Foreskin keratinocyte (primary cell): ENCODE data around the genes PCSK9 and C8B.

DNA sequence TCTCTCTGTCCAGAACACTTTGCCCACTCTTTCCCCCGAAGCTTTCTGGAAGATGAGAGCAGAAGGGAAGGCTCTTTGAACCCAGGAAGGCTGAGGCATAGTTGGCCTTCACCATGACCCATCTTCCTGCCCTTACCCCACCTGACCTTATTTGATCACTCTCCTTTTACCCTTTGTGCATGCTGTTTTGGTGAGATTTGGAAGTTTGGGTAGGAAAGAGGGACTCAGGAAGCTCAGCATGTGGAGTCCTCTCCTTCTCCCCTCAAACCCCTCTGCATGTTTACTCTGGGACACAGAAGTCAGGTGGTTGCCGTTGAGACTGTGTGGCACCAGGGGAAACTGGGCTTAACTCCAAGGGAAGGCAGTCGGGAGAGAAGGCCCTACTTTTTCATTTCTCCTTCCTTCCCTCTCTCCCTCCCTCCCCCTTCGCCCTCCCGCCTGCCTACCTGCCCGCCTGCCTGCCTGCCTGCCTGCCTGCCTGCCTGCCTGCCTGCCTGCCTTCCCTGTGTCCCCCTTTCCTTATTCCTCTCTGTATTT, 30.0 kb downstream of the LEXM start:
- RAMPAGE, total RNA: no peak

GRCh38 chr1:54875651-54876294, 11.2 kb downstream of the DHCR24 start:
- RAMPAGE, total RNA: no peak

DNA sequence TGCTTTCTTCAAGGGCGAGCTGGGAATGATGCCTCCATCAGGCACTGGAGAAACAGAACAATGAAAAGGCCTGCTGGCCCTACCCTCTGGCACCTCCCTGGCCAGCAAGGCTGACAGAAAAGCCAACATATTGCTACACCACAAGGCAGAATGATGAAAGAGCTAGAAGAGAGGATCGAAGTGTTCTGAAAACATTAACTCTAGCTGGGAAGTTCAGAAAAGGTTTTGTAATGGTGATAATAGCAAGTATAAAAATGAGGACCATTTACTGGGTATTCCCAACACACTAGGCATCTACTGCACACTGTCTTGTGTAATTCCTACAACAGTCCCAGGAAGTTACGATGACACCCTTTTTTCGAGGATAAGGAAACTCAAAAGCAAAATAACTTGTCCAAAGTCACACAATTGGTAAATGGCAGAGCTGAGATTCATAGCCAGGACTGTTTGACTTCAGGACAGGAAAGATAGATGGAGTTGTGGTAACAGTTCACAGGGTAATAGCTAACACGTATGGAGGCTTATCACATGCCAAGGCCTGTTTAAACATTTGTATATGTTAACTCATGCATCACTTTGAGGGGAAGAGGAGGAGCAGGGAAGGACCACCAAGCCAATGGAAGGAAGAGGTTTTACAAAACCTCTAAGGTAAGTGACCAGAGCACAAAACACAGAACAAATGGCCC, 3.0 kb downstream of the DHCR24 start:
- RAMPAGE, total RNA: no peak

DNA sequence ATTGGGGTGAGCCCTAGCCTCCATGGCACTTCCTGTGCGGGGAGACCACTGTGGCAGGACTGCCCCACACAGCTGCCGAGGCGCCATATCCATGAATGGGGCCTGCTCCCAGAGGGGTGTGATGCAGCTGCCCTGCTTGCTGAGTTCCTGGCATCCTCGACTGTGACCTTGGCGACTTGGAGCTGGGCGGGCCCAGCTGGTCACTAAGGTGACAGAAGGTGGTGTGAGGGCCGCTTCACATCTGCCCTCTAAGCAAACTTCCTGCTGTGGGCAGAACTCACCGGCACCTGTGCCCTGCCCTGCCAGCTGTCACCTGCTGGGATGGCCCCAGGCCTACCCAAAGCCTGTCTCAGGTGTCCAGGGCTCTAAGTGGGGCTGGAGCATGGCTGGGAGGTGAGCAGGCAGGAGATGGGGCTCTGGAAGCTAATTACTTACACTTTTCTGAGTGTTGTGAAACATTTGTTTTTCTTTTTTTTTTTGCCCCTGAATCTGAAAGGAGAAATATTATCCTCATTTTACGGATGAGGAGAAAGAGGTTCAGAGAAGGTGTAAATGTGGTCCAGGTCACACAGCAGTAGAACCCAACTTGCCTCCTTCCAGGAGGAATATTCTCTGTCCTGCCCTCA, 9.1 kb upstream of the BSND start:
- RAMPAGE, total RNA: no peak

DNA sequence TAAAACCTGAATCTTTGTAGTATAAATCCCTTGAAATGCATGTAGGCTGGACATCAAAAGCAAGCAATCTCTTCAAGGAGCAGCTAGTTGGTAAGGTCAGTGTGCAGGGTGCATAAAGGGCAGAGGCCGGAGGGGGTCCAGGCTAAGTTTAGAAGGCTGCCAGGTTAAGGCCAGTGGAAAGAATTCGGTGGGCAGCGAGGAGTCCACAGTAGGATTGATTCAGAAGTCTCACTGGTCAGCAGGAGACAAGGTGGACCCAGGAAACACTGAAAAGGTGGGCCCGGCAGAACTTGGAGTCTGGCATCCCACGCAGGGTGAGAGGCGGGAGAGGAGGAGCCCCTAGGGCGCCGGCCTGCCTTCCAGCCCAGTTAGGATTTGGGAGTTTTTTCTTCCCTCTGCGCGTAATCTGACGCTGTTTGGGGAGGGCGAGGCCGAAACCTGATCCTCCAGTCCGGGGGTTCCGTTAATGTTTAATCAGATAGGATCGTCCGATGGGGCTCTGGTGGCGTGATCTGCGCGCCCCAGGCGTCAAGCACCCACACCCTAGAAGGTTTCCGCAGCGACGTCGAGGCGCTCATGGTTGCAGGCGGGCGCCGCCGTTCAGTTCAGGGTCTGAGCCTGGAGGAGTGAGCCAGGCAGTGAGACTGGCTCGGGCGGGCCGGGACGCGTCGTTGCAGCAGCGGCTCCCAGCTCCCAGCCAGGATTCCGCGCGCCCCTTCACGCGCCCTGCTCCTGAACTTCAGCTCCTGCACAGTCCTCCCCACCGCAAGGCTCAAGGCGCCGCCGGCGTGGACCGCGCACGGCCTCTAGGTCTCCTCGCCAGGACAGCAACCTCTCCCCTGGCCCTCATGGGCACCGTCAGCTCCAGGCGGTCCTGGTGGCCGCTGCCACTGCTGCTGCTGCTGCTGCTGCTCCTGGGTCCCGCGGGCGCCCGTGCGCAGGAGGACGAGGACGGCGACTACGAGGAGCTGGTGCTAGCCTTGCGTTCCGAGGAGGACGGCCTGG, at the start of gene PCSK9:
PCSK9 (plus strand) TSS at position 559 of the 1,005 bp plus-strand sequence.
- RAMPAGE, total RNA: no peak

DNA sequence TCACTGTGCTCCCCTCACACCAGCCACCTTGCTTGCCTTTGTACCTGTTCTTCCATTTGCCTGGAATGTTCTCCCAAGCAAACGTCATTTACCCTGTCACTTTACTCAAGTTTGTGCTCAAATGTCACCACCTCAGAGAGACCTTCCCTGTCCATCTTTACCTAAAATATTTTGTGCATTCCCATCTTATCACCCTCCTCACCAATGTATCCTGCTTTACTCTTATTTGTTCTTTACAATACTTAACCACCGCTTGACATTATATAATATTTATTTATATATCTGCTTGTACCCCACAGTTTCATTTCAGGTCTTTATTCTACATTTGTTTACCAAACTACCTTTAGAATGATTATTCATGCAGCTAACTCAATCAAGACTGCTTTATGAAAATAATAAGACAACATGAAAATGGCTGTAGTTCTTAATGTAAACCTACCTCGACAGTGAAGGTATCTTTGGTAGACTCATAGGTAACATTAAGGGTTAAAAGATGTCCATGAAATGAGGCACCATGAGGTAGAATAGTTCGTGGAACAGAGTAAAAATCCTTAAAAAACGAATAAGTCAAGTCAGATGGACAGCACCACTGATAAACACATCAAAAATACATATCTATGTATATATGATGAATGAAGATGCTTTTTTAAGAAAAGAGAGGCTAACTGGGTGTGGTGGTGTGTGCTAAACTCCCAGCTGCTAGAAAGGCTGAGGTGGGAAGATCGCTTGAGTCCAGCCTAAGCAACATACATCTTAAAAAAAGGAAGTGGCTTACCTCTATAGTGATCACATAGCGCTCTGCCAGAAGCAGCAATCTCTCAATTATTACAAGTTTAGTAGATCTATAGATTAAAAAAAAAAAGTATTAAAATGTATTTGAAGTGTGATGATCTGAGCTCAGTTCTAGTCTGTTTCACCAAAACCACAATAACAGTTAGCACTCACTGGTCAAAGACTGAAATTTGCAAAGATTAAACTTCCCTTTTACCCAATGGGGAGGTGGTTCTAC, 76.7 kb downstream of the USP24 start:
- RAMPAGE, total RNA: no peak

DNA sequence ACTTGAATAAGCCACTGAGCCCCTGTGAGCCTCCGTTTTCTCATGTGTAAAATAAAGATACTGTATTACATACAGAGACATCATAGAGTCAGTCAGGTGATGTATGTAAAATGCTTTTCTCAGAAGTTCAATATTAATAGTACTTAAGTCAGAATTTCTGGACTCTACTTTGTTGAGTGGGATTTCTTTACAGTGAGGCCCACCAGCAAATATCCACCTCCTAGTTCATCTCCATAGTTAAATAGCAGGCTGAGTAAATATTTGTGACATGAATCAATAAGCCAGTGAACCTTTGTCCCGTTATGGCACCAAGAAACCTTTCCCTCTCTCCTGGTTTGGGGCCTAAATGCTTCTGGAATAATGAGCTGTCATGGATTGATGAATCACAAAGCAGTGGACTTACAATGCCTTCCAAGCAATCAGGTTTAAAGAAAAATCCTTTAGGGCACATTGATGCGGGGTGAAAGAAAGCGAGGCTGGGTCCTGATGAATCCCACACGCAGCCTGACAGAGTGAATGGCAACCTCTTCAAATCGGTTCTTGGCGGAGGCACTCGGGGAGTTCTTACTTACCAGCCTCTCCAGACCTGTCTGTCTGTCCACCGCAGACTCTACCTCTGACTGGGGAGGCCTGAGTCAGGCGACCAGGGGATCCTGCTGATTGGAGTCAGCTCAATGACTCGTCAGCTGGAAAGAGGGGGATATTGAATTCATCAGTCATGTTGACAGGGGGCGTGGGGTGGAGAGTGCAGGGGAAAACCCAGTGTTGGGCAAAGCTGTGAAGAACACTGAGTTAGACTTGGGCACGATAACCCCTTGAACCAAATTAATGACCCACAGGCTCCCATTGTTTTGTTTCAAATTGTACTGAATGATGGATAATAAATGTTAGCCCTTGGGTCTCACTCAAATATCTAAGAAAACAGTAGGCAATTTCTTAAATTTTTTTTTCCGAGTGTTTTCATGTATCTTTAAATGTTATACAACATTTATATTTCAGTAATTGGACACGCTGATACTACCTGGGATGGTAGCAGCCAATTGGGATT, 247.3 kb downstream of the PLPP3 start:
- RAMPAGE, total RNA: no peak

DNA sequence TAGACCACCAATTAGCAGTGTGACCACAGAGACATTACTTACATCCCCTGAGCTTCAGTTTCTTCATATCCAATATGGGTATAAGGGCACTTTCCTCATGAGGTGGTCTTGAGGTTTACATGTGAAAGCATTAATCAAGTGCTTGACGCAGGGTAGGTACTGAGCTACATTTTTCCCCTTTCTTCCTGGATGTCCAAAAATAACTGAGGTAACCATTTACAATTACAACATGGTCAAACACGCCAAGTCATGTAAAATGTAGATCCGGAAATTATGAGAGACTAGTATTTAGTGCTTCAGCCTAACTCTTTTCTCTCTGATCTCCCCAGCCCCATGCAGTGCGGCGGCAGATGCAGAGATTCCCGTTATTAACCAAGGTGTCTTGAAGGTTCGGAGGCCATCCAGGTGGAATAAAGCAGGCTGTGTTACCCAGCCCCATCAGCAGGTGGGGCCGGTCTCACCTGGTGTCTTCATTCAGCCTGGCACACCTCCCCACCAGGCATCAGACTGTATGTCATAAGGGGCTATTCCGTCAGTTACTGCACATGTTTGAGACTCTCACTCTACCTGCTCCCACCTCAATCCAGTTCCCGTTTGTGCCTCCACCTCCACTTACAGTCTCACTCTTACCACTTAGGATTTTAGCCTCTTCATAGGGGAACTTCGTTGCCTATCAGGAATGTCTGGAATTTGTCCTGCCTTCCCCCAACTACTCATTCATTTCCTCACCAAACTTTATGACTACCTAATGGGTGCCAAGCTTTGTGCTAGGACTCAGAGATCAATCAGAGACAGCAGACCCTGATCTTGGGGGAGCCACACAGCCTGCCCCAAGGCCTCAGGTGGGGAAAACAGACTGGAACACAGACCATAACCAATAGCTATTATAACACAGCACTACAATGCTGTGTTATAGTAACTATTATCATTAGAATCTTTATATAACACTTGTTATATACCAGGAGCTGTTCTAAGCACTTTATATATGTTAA, 170.2 kb downstream of the PLPP3 start:
- RAMPAGE, total RNA: no peak

DNA sequence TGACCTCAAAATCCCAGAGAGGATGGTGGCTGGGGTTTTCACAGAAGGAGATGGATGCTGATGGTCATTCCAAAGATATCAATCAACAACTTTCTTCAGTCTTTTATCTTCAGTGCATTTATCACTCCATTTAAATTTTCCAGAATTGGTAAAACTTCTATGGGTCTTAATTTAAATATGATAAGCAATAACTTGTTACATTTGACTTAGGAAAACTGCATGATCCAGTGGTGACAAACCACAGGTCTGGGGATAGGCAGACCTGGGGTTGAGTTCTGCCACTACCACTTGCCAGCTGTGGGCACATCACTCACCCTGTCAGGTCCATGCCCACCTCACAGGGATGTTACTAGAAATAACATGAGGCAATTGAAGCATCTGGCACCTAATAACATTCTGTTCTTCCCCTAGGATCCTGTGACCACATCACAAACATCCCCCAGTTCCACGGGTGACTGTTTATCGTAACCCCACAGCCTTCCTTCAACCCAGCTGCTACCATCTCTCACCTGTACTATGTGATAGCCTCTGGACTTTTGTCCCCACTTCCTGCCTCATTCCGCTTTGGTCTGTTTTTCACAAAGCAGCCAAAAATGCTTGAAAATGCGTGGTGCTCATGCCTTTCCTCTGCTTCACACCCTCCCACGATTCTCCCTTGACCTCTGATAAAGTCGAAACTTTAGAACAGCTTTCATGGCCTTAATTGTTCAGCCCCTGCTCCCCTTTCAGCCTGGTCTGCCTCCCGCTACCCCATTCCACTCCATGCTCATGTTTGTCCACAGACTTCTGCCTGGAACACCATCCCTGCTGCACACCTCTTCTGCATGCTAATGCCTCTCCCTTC, 165.9 kb downstream of the PLPP3 start:
- RAMPAGE, total RNA: no peak

- RAMPAGE, total RNA: no peak
Measured at GRCh38 chr1:56424784-56425305, 154.5 kb downstream of the PLPP3 start.

DNA sequence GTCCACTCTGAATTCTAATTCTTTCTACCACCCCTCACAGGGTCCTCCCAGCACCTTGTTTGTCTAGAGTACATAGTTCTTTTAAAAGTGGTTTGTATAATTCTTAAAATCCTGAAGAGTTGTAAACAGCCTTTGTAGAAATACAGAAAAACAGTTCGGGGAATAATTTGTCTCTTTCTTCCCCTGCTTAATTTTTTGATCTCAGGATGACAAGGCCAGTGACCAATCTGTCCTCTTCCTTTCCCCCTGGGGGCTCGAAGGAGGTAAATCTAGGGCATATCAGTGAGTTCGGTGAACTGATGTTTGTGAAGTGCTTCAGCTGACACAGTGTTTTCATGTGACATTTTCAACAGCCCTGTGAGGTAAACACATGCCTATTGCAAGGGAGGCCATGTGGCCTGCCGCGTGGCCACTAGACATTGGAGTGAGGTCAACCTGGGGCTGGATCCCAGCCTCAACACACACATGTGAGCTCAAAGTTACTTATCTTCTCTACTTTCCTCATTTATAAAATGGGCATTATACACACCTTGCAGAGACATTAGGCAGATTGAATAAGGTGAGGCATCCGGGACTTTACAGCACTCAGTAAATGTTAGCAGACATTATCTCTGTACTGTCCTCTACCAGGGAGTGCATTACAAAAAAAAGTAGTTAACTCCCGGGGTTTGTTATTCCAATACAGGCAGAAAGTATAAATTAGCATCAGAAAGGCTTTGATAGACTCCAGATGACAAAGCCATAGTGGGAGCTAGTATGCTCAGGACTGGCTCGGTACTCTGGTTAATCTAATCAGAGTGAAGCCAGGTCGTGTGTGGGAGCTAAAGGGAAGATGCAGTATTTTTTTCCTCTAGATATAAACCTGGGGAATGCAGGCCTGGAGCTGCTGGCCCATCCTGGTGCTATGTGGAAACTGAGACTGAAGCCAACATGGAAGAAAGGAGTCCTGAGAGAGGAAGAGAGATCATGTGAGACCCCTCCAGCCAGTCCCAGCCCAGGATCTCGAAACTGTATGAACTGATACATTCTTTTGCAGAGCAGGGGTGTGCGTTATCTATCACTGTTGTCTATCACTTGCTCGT, 126.2 kb downstream of the PLPP3 start:
- RAMPAGE, total RNA: no peak

GRCh38 chr1:56523652-56523999, 55.7 kb downstream of the PLPP3 start:
- RAMPAGE, total RNA: no peak

DNA sequence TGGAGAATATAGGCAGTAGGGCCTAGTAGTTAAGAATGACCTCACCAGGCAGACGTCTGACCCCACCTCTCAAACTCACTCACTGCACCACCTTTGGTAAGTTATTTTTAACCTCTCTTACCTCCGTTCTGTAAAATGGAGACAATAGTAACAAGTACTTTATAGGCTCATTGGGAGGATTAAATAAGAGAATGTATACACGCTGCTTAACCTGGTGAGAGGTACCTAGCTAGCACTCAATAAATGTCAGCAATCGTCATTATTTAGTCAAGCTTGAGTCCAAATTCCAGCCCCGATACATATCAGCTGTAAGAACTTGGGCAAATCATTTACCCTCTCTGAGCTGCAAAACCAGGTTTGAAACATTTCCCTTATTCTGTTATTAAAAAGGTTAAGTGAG, 13.1 kb downstream of the PLPP3 start:
- RAMPAGE, total RNA: no peak

DNA sequence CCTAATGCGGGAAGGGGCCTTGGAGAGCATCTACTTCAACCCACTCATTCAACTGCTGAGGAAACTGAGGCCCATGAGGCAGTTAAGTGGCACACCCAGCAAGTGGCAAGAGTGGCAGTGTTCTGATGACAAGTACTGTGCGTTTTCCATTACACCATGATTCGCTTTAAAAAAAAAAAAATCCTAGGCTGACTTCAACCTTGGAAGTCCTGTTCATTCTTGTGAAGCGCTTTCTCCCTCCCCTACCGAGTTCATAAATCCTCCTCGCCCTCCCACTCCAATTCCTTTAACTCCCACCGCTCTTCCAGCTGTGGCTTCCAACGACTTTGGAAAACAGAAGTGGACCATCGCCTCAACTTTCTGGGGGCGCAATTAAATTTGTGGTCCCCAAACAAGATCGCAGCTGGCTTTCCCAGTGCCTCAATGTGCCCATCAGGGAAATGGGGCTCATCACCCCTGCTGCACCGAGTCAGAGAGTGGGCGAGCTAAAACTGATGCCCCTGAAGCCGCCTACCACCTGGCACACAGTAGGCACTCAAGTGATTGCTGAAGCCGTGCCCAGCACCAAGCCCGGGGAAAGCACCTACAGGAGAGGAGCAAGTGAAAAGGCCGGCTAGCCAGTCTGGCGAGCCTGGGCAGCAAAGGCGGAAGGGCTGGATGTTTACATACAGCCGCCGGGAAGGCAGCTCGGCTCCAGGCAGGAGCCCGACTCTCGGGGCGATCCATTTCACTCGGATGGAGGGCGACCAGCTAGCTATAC, 1.4 kb downstream of the PLPP3 start:
- RAMPAGE, total RNA: no peak

- RAMPAGE, total RNA: no peak
Measured at GRCh38 chr1:56578518-56578960, 824 bp downstream of the PLPP3 start.

- RAMPAGE, total RNA: no peak
Measured at GRCh38 chr1:56579729-56579930, 267 bp upstream of the PLPP3 start.

DNA sequence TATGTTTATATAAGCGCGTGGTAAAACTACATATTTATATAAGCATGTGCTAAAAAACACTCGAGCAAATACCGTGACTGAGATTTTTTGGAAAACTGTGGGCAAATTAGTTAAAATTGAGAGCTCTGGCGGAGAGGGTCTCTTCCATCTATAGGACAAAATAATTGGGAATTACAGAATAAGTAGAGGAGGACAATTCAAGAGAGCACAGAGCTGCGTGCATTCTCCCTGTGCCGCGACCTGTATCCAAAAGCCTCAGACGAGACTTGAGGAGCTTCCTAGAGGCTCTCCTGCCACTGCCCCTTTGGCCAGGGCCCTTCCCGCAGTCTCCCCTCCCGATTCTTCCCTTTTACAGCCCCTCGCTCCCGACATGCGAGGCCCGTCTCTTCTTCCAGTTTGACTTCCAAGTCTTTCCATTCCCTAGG, 606 bp upstream of the PRKAA2 start:
- RAMPAGE, total RNA: no peak

DNA sequence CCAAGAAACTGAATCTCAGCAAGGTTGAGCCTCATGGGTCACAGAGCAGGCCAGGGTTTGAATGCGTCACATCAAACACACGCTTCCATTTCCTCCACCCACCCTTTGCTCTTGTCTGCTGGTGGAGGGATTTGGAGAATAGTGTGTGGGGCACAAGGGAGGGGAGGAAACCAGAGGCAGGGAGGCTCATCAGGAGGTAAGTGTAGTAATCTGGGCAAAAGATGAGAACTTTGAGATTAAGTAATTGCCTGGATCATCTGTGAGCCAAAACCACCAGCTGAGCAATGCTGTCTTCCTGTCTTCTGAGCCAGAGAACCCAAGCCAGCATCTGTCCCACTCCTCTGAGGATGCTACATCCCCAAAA, 45.3 kb downstream of the C8B start:
- RAMPAGE, total RNA: no peak

- RAMPAGE, total RNA: no peak
Measured at GRCh38 chr1:56965510-56966542, at the start of gene C8B. TSS of gene C8B (minus strand) at chr1:56966015.

DNA sequence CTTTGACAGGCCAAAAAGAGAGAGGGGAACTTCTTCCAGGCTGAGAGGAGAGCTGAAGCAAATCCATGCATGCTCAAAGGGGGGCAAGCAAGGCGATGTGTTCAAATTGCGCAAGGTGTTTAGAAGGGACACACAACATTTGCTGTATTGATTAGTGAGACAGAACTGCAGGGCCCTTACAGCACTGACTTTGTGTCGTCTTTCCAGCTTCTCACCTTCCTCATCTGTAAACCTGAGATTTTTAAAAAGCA, 145.3 kb downstream of the DAB1 start:
- RAMPAGE, total RNA: no peak